Sternocleidomastoid (tissue), 1 donor: ENCODE measurements around a stretch of chr1.

GRCh38 chr1:201915278-201916022 lies 26.8 kb downstream of the SHISA4 start:
- PRO-cap: no peak

DNA sequence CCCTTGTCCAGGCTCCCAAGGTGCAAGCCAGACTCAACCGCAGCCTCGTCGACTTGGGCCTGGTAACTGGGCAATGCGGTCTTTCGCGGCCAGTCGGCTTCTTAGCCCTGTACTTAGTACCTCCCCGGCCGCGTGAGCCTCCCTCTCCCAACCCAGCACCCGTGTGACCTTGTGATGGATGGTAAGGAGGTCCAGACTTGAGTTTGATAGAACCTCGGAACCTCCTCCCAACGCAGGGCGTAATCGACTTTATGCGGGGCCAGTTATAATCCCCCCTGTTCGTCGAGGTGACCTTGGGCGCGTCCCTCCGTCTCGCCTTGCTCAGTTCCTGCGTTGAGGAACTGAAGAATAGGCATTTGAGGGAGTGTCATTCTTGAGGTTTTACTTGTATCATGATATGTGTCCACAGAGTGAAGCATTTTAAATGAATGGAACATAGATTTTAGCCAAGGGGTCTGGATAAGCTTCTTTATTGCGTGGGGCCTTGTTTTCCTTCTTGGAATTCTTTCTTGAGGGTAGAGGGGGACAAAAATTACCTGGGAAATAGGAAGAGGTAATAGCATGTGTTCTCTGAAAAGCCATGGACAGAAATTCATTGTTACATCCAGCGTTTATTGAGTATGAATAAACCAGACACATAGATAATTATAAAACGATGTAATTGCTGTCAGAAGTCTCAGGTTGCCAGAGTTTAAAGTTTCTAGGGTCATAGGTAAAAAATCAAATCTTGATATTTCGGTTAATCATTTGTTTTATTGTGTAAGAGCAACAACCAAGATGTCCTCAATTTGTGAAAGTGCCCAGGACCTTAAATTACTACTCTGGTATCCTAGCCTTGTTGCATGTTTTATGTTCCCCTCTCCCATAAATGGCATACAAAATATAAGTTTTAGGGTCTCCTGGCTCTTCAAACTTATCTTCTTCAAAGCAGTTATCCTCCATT lies 579 bp downstream of the TIMM17A start:
- PRO-cap: no peak

GRCh38 chr1:202000938-202002215 lies 9.0 kb upstream of the ELF3 start:
- PRO-cap: no peak

DNA sequence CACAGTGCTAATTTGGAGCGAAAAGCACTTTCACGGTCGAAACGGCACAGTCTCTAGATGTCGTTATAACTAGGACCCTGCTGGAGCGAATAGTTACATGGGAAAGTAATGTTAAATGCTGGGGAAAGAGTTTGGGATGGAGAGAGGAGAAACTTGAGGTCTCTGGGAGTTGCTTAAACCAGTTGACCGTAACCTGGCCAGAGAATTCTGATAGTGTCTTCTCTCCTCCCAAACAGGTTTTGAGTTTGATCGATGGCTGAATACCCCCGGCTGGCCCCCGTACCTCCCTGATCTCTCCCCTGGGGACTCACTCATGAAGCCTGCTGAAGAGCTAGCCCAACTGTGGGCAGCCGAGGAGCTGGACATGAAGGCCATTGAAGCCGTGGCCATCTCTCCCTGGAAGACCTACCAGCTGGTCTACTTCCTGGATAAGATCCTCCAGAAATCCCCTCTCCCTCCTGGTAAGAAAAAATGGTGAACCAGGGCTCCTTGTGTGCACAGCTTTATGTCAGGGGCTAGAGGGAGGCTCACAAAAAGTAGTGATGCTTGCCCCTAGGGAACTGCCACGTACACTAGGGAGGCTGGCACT lies 7.3 kb upstream of the ELF3 start:
- PRO-cap: no peak

- PRO-cap: bidirectional peak, plus-strand start at chr1:202008519, minus-strand start at chr1:202008279
Measured at GRCh38 chr1:202007834-202008598, 2.4 kb upstream of the ELF3 start.

DNA sequence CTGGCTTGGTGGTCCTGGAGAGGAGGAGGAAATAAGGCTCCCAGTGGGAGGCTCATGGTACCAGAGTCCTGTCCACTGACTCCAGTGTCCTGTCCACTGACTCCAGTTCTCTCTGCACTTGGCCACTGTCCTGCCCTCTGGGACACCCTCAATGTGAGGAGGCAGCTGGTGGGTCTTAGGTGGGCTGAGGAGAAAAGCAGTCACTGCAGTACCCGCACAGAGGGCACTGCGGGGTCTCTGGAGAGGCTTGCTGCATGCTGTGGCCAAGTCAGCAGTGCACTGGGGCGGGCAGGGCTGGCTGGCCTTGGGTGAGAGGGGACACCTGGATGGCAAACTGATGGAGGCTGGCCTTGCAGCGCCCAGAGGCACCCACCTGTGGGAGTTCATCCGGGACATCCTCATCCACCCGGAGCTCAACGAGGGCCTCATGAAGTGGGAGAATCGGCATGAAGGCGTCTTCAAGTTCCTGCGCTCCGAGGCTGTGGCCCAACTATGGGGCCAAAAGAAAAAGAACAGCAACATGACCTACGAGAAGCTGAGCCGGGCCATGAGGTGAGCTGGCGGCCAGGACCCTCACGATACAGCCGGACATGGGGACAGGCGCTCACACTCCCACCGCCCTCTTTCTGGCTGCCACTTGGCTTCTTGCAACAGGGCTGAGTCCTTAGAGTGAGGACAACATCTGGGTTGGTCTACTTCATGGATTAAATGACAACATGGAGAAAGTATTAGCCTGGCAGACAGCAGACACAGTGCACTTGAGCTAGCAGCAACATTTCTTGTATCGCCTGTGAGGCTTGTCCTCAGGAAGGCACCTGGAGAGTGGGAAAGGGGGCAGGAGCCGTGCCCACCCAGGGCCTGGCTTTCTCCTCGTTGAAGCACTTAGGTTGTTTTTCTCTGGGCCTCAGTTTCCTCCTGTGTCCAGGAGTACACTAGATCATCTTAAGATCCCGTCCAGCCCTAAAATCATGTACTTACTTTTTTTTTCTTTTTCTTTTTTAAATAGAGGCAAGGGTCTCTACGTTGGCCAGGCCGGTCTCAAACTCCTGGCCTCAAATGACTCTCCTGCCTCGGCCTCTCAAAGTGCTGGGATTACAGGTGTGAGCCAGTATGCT lies 3.4 kb downstream of the ELF3 start:
- PRO-cap: no peak

DNA sequence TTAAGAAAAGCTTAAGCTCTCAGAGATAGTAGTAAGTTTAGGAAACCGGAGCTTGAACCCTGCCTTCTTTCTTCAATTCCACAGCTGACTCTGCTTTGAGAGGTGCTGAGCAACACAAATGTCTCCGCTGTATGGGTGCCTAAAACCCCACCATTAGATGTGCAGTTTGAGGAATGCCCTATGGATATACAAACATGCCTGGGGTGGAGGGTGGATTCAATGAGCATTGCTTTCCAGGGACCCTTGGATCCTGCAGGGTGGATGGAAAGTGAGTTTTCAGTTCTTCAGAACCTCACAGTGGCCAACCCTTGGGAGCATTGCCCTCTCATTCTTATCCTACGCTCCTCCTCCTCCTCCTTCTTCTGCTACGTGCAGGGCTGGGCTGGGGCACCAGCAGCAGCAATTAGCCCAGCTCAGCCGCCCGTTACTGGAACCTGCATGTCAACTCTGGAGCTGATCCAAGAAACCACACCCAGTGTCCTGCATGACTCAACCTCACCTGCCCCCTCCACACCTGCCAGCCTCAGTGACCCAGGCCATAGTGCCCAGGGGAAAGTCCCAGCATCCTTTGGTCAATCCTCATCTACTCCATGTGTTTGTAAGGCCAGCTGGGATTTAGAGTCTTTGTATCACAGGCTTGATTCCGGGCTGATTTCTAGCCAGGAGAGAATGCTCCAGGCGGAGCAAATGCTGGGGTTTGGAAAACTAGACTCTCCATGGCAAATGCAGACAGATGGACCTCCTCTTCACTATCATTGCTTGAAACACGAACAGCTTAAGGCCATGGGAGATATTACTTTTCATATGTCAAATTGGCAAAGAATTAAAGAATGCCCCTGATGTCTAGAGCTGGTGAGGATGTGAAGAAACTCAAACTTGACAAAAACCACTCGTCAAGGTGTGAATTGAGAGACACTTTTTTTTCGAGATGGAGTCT lies 12.6 kb downstream of the ELF3 start:
- PRO-cap: no peak

- PRO-cap: no peak
Measured at GRCh38 chr1:202128704-202128944, 5.9 kb downstream of the GPR37L1 start.

DNA sequence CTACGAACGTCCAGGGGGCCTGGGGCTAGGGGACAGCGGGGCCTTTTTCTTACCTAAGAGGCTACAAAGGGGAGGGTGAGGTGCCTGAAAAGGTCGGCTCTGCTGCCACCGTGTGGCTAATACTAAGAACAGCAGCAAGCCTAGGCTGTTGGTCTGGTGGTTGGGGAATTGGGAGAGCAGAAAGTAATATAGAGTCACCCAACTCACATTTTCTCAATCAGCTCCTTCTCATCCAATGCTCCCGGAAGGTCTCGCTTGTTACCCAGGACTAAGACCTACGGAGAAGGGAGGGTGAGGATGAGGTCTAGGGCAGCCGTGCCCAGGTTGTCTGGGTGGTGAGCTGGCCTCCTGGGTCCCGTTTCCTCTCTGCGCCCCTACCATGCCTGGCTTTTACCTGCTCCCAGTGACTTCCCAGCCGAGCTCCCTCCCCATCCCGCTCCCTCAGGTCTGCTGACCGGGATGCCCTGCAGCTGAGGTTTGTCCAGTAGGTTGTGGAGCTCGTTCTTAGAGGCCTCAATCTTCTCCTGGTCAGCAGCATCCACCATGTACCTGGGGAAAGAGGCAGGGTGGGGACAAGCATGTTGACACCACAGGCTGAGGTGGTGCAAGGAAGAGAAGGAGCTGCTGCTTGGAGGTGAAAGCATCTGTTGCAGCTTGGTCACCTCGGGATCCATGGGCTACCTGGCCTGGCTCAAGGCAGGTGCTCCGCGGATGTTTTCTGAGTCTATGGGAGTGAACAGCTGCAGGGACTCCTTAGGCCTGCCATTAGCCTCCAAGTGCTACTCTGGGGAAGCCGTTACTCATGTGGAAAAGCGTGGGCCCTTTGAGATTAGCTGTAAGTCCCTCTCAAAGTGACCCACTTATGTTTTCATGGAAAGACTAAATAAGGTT lies 9.0 kb downstream of the ARL8A start:
- PRO-cap: no peak

DNA sequence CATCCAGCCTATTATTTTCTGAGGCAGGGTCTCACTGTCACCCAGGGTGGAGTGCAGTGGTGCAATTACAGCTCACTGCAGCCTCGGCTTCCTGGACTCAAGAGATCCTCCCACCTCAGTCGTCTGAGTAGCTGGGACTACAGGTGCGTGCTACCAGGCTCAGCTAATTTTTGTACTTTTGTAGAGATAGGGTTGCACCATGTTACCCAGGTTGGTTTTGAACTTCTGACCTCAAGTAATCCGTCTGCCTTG lies 8.0 kb downstream of the ARL8A start:
- PRO-cap: no peak

DNA sequence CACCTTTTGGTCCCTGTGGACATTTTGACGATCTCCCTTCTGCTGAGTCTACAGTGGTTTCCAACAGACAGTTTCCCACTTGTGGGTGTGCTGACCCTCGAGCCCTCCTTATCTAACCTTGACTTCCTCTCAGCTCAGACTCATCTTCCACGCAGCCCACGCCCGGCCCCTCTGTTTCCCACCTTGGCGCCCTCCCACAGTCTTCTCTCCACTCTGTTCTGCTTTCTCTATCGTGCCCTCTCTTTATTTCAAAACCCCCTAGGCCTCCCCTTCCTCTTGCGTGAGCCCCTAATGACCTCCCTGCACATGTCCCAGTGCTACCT lies 6.1 kb upstream of the ARL8A start:
- PRO-cap: no peak

DNA sequence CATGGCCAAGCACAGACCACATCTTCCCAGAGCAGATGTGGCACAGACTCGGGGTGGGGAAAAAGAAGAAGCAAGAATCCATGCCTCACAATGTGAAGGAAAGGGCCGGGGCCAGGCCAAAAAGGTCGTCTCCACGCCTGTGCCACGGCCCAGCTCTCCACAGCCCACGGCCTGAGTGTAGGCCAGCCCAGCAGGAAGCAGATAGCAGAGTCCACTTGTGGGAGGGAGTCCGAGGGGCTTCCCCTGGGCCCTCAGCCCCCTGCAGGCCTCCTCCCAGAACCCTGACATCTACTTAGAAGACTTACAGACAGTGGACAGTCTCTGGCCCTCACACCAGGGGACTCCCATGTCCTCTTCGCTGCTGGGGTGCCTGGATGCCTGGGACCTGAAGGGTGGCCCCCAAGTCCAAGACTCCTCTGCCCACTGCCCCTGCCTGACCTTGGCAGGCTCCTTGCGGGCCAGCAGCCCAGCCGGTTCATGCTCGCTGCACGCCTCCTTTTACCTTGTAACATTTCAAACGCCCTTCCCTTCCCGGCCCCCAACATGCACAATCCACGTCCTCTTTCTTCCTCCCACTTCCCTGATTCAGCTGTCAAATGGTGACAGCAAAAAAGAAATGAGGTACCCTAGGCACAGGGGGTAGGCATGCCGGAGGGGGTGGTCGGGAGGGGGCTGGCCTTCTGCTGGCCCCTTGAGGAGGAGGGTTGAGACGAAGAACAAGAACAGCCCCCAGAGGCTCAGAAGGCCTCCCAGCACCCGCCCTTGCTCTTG lies 865 bp upstream of the PTPN7 start:
- PRO-cap: no peak

- PRO-cap: no peak
Measured at GRCh38 chr1:202178906-202179848, 14.4 kb upstream of the LGR6 start.

DNA sequence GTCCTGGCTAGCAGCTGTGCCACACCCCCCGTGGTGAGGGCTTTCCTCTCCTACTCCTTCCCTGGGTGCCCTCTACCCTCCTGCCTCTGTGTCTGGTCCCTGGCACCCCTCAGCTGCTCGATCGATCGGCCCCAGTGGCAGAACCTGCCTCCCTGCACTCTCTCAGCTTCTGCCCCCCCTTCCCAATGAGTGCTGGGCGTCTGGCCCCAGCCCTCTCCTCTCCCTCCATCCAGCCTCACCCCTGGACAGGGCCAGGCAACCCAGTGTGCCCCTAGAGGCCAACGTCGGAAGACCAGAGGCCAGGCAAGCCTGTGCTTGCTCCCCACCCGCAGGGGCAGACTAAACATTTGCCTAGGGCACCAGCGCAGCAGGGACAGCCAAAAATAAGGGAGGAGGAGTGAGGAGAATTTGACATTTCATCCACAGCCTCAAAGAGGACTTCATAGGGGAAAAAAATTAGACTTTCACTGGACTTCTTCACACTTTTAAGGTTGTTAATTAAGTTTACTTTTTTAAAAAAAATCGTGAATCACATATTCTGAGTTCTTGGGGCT lies 43.5 kb downstream of the LGR6 start:
- PRO-cap: no peak

- PRO-cap: no peak
Measured at GRCh38 chr1:202349610-202350050, 1.1 kb downstream of the PPP1R12B start.

- PRO-cap: no peak
Measured at GRCh38 chr1:202541566-202542399, 168.5 kb downstream of the SYT2 start.

- PRO-cap: no peak
Measured at GRCh38 chr1:202546192-202546857, 163.9 kb downstream of the SYT2 start.

GRCh38 chr1:202626858-202627304 lies 83.4 kb downstream of the SYT2 start:
- PRO-cap: no peak

- PRO-cap: no peak
Measured at GRCh38 chr1:202811827-202812271, 3.6 kb upstream of the KDM5B start.

DNA sequence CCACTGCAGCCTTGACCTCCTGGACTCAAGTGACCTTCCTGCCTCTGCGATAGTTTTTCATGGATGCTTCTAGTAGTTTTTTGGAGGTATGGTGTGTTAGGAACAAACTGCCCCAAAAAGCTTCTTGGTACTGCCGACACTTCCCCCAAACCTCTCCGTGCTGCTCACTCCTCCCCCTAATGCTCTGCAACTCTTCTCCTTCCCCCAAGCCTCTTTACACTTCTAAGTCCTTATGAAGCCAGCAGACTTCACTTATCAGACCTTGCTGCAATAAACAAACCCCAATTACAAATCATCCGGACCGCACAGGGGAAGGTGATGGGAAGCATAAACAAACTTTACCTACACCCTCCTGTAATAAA lies 1.1 kb upstream of the TMEM183A start:
- PRO-cap: no peak